SK-N-MC (cell line): Measurements from ENCODE around the gene GIT1.

- RRBS: no CpG with 5 or more reads among the region's 18 CpGs
These were observed 6.1 kb downstream of the TP53I13 start for GRCh38 chr17:29574438-29575182.

DNA sequence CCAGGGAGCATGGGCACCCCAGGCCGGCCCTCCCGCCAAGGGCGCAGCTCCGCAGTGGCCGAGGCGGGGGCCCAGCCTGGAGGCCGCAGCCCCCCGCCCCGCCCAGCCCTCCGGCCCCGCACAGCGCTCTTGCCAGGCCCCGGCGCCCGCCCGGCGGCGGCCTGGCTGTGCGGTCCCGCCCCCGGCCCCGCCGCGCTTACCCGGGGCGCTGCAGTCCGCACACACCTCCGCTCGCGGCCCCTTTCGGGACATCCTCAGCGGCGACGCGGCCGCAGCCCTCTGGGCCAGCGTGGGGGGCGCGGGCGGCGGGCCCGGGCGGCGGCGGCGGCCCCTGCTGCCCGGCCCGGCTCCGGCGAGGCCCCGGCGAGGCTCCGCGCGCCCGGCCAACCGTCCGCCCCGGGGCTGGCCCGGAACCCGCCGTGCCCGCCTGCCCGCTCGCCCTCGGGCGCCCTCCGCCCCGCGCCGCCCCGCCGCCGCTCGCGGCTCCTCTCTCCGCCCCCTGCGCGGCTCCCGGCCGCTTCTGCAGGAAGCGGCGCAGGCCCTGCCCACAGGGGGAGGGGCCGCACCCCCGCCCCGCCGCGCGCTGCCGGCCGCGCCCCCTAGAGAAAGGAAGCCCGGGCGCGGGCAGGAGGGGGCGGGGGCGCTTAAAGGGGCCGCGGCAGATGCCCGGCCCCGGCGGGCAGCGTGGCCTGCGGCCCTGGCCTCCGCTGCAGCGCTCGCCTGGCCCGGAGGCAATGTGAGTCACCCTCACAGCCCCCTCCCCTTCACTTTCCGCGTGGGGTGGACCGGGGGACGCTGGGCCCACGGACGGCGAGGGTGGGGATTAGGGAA, at the start of gene GIT1:
Gene GIT1 (minus strand): TSS at position 522 of the 831 bp plus-strand sequence.
- RRBS: 1% methylated on average over 56 of the region's 115 CpGs

GRCh38 chr17:29624673-29625737, 2.3 kb upstream of the CORO6 start:
- RRBS: no CpG with 5 or more reads among the region's 11 CpGs

- RRBS: 60% methylated on average over 1 of the region's 9 CpGs
These were observed 7.4 kb upstream of the CORO6 start for GRCh38 chr17:29629849-29630807.

DNA sequence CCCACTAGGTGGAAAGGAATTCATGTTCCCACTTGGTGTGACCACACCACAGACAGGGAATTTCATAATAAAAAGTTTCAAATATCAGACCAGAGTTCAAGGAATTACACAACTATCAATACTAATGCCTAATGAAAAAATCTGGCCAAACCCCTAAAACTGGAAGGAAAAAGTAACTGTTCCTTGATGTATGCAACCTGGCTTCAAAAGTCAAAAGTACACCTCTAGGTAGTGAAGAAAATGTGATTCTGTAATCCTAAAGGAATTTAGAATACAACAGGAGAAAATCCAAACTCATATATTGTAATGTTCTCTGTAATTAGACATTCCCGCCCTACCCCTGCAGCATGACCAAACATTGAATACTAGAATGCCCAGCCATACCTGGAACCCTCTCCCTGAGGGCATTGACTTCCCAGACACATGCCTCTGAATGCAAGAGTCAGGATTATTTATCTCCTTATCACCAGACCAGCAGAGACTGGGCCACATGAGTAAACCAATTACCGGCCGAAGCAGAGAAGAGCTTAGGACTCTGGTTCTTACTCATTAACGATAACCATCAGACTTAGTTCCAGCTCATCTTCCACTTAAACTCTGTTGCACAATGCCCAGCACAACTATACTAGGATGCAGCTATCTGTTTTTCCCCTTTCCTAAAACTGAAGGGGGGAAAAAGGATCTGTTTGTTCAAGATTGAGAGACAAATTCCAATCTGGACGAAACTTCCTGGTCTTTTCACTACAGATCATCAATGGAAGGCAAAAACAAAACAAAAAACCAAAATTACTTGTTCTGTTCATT, 88.1 kb upstream of the CORO6 start:
- RRBS: no CpG with 5 or more reads among the region's 5 CpGs

GRCh38 chr17:30104565-30105176, 11.9 kb upstream of the NSRP1 start:
- RRBS: 4% methylated on average over 4 of the region's 21 CpGs

DNA sequence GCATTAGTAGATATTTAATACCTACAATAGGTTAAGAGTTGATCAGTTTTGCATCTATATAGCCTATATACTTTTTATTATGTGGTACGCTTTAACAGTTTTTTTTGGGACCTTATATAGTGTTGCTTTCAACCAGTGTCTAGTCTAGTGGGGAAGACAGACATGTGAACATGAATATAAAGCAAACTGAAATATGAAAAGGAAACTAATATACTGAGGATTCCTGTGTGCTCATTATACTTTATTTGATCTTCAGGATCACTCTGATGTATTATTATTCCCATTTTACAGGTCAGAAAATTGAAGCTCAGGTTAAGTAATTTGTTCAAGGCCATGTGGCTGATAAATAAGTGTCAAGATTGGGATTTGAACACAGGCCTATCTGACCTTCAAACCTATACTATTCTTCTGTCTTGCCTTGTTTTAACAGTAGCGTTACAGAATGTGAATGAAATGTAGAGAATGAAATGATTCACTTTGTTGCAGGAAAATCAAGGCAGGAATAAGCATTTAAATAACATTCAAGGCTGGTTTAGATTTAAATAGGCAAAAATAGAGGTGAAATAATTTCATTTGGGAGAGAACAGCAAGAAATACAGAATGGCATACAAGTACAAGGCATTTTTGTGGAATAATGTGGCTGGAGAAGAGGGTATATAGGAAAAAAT, 4.0 kb downstream of the NSRP1 start:
- RRBS: no CpG with 5 or more reads among the region's 2 CpGs

DNA sequence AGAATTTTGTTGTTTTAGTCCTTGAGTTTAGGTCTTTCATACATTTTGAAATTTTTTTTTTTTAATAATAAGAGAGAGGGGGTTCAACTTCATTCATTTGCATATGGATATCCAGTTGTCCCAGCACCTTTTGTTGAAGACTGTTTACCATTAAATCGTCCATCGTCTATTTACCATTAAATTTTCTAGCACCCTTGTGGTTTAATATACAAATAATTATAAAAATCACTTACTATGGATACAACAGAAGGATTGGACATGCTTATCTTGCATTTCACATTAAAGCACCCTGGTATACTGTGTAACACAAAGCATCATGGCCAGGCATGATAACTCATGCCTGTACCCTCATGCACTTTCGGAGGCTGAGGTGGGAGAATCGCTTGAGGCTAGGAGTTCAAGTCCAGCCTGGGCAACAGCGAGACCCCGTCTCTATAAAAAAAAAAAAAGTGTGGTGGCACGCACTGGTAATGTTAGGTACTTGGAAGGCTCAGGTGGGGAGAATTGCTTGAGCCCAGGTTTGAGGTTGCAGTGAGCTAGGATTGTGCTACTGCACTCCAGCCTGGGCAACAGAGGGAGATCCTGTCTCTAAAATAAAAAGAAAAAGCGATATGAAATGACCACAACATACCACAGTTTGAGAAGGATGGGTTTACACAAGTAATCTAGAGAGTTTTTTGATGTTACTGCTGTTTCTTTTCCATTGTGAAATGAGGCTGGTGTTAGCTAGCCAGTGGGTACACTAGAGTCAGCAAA, 7.2 kb downstream of the NSRP1 start:
- RRBS: no CpG with 5 or more reads among the region's 8 CpGs

GRCh38 chr17:30323856-30324397, 9.9 kb downstream of the TMIGD1 start:
- RRBS: no CpG with 5 or more reads among the region's 2 CpGs

DNA sequence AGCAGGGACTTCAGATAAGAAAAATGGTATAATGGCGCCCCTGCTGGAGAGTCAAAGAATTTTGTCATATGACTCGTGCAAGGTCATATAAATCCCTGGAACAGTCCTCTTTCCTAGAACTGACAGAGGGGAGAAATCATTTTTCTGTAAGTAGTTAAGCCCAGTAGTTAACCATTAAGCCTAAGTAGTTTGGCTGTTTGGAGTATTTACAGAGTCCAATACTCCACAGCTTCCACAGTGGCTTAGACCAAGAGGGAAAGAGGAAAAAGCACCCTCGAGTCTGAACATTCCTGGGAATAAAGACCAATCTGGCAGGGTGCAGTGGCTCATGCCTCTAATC, 2.9 kb upstream of the TMIGD1 start:
- RRBS: no CpG with 5 or more reads among the region's 3 CpGs

- RRBS: no CpG with 5 or more reads among the region's 7 CpGs
These were observed 566 bp upstream of the GOSR1 start for GRCh38 chr17:30476613-30477071.

DNA sequence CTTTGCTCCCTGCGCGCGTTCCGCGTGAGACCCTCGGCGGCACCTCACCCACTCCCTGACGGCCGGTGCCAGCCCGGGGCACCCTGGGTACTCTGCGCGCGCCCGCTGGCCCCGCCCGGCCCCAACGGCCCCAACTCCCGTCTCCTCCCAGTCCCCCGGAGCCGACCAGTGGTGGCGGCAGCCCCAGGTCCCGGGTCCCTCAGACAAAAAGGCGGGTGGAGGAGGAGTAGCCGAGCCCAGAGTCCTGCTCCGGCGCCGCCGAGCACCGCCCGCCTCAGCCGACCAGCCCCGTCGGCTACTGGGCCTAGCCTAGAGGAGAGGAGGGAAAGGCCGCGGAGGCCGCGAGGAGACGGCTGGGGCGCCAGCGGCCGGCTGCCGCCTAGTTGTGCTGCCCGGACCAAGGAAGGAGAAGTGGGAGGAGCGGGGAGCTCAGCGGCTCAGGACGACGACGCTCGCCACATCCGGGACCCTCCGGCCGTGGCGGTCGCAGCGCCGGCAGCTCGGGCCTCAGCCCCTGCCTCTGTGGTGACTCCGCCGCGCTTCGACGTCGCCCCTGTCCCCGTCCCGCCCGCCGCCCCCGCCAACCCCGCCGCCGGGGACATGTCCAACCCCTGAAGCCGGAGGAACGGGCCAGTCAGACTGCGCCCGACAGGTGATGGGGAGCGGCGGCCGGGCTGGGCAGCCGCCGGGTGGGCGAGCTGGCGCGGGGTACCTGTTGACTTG, 123.2 kb downstream of the GOSR1 start:
- RRBS: 1% methylated on average over 30 of the region's 83 CpGs

GRCh38 chr17:30666692-30667570, 157.6 kb downstream of the CRLF3 start:
- RRBS: no CpG with 5 or more reads among the region's 20 CpGs

DNA sequence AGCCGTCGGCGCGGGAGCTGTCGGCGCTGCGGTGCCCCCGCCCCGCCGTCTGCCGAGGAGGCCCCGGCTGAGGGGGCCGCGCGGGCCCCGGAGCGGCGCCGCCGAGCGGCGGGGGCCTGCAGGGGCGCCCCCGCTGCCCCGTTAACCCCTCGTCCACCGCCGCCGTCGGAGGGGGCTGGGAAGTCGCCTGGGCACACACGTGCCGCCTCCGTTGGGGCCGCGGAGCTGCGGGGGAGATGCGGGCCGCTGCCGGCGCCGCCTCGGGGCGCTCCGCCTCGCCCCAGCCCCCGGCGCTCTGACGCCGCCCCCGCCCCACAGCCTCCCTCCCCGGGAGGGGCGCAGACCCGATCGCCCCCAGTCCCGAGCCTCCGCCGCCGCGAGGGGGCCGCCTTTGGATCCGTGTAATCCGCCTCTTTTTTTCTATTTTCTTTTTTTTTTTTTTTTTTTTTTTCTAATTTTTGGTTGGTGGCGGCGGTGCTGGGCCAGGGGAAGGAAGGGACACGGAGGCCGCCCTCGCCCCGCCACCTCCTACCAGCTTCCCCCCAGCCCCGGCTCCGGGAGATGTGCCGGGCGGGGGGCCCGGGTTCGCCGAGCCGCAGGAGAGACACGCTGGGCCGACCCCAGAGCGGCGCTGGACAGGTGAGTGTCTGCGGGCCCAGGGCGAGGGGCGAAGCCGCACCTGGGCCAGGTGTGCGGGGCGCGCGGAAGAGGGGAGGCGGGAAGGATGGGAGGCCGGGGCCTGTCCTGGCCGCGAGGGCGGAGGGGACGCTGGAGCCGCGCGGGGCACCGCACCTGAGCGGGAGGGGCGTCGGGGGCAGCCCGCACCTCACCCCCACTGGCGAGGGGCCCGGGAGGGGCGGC, 115.1 kb downstream of the CRLF3 start:
- RRBS: no CpG with 5 or more reads among the region's 106 CpGs

DNA sequence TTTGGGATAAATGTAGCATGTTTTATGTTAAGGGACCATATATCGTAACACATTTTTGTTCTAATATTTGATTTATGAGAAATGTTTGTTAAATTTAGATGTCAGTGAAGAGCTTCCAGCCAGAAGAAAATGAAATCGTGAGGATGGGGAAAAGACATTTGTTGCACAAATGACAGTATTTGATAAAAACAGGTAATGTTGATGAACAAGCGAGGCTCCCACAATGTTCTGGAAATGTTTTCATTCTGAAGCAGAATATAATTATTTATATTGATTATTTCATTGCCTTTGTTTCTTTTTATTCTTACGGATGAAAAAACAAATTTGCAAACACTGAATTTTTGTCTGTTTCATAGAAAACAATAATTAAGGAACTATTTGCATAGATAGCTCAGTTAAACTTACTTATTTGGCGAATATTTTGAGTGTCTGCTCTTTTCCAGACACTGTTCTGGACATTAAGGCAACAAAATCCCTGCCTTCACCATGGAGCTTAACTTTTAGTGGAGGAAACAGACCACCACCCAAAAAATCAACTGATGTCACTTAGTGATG, 54.6 kb downstream of the CRLF3 start:
- RRBS: no CpG with 5 or more reads among the region's 5 CpGs

DNA sequence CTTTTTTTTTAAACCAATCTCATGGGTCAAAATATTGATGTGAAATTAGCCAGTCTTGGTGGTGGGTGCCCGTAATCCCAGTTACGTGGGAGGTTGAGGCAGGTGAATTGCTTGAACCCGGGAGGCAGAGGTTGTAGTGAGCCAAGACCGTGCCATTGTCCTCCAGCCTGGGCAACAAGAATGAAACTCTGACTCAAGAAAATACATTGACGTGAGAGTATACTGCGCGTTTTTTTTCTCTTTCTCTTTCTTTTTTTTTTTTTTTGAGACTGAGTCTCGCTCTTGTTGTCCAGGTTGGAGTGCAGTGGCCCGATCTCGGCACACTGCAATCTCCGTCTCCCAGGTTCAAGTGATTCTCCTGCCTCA, 20.3 kb downstream of the RNF135 start:
- RRBS: no CpG with 5 or more reads among the region's 11 CpGs

DNA sequence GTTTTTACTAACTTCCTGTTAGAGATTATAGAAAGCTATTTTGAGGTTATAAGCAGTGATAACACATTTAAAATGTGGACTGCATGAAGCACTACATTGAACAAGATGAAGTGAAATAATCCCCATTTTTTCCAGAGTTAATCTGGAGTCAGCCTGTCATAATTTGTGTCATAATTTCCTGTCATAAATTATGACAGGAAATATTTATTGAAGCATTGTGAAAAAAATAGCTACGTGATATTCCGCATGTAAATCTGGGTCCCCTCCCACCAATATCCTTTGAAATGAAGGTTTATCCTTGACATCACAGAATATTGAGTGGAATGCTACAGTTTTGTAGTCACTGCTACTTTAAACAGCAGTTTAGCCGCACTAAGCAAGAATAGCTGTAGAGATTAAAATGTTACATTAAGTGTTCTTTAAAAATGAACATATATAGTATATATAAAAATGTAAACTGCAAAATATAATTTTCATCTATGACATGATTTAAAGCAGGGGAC, 40.0 kb downstream of the OMG start:
- RRBS: no CpG with 5 or more reads among the region's 3 CpGs

GRCh38 chr17:31273362-31273989, 23.6 kb downstream of the OMG start:
- RRBS: no CpG with 5 or more reads among the region's 2 CpGs

GRCh38 chr17:31345271-31345813, 23.9 kb upstream of the EVI2A start:
- RRBS: no CpG with 5 or more reads among the region's 36 CpGs